ENCODE measurements around a stretch of chr19.

DNA sequence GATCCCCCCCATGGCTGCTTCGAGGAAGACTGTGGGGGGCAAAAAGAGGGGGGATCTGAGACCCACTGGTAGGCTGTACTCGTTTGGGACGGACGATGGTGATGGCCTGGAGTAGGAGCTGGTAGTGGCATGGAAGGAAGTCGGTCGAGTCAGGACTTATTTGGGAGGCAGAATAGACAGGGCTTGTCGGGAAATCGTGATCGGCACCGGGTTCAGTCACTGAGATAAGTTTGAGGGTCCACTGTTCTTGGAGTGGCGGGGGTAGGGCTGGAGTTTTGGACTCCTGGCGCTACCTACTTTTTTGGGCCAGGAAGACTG lies 869 bp downstream of the SERTAD1 start:
- RAMPAGE, total RNA = no peak

GRCh38 chr19:40442269-40442957 lies 1.7 kb downstream of the SERTAD3 start:
- RAMPAGE, total RNA = no peak

DNA sequence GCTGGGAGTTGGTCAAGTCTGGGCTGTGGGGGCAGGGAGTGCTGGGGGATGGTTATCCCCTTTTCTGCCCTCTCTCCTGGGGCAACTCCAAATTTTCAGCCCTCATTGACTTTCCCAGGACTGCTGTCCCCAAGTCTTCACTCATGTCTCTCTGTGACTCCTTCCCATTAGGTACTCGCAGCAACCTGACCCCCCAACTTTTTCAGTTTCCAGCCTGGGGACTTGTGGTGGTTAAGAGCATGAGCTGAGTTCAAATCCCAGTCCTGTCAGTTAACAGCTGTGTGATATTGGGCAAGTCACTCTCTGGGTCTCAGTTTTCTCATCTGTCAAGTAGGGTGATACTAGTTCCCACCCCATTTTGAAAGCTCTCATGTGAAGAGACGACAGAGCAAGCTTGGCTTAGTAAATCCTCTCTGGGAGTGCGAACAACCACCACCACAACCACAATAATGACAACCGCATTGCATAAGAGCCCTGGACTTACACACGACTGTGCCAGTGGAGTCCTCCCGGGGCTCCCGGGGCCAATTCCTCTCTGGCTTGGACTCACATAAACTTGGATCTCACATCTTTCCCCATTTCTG lies 578 bp downstream of the BLVRB start:
- RAMPAGE, total RNA = no peak

GRCh38 chr19:40597855-40598973 lies 3.0 kb upstream of the LTBP4 start:
- RAMPAGE, total RNA = no peak

- RAMPAGE, total RNA = no peak
Observed at GRCh38 chr19:40605133-40606039, 4.2 kb downstream of the LTBP4 start.

- RAMPAGE, total RNA = no peak
Observed at GRCh38 chr19:40610379-40610906, 9.3 kb downstream of the LTBP4 start.

GRCh38 chr19:40674158-40674721 lies 16.2 kb downstream of the NUMBL start:
- RAMPAGE, total RNA = no peak

- RAMPAGE, total RNA = no peak
Observed at GRCh38 chr19:40703260-40703774, 12.9 kb upstream of the NUMBL start.

GRCh38 chr19:40809515-40810551 lies 10.8 kb downstream of the EGLN2 start:
- RAMPAGE, total RNA = no peak

GRCh38 chr19:40935924-40936356 lies 53.9 kb upstream of the CYP2A7 start:
- RAMPAGE, total RNA = no peak

- RAMPAGE, total RNA = no peak
Observed at GRCh38 chr19:40980652-40981295, 10.3 kb upstream of the CYP2B6 start.

DNA sequence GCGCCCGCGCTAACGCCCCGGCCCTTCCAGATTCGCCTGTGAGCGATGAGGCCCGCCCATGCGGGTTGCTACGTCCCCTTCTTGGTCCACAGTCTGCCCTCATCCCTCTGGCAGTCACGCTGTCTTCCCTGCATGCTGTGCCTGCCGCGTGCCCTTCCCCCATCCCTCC lies 13.7 kb downstream of the CYP2F1 start:
- RAMPAGE, total RNA = no peak

- RAMPAGE, total RNA = no peak
Observed at GRCh38 chr19:41167145-41167456, 25.9 kb upstream of the CYP2S1 start.

DNA sequence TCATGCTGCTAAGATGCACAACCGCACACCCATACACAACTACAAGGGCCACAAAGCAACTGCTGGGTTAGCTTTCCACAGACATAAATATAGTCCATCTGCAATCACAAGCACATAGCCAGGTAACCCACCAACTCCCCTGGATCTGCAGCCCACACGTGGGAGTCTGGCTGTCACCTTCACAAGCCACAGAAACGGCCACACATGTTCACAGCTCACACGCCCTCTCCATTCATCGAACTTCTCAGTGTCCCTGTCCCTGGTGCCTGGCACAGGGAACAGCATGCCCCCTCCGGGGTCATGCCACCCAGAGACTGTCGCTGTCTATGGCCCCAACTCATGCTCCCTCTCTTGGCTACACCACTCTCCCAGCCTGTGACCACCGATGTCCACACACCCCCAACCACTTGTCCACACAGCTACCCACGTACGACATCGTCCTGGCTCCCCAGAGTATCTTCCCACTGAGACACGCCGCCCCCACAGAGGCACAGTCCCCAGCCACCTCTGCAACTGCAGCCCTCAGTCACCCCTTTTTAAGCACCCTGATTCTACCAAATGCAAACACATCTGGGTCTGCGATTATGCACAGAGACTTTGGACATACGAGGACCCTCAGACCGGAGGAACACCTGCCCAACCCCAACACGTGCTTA lies 12.2 kb upstream of the AXL start:
- RAMPAGE, total RNA = no peak

DNA sequence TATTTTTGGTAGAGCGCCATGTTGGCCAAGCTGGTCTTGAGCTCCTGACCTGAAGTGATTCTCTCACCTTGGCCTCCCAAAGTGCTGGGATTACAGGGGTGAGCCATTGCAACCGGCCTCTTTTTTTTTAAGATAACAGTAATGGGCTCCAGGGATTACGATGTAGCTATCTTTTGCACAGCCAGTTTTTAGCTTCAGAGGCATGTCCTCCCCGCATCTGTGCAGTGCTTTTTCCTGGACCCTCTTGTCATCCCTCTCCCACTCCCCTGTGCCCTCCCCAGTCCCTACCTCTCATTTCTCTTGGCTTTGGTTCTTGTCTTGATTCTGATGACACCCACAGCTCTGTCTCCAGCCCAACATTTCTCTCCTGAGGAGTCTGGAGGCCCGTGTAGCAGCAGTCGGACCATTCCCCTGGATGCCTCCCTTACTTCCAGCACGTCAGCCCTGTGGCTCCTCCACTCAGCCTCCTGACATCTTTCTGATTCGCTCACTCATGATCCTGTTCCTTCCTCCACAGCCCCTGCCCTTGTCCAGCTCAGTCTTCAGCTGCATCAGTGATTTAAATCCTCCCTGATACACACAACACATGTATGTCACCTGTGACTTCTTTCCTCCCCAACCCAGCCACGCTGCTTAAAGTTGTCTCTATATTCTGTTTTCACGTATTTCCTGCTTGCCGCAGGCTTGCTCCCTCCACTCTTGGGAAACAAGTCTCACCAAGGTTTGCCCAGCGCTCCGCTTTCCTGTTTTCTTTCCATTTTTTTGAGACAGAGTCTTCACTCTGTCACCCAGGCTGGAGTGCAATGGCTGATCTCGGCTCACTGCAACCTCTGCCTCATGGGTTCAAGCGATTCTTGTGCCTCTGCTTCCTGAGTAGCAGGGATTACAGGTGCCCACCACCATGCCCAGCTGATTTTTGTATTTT lies 3.2 kb downstream of the CCDC97 start:
- RAMPAGE, total RNA = no peak

GRCh38 chr19:41323407-41324393 lies 13.7 kb downstream of the CCDC97 start:
- RAMPAGE, total RNA = no peak

- RAMPAGE, total RNA = no peak
Observed at GRCh38 chr19:41352653-41353521, 835 bp downstream of the TGFB1 start.

GRCh38 chr19:41362313-41362790 lies 1.6 kb downstream of the B9D2 start:
- RAMPAGE, total RNA = no peak

GRCh38 chr19:41421165-41421965 lies 5.8 kb downstream of the B3GNT8 start:
- RAMPAGE, total RNA = no peak

GRCh38 chr19:41457158-41457686 lies 14.3 kb downstream of the ERICH4 start:
- RAMPAGE, total RNA = no peak